GM12892 (cell line): Measurements from ENCODE around the gene RPIA.

DNA sequence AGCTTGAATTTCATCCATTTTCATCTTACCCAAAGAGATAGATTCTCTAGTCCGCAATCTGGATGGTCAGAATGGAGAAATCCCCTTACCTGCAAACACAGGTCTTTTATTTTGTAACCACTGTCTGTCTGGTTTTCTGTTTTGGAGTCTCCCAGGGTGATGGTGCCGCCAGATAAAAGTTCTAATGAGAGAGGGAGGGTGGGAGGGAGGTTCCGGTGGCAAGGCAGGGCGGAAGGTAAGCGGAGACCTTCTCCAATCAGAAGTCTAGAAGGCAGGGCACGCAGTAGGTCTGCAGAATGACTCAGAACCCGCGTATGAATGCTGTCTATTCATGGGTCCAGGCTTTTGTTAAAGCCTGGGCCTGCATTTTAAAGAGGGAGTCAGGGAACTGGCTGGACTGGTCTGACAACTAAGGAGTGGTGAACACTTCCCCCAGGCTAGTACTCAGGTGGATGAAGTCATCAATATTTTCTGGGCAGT, 85.6 kb upstream of the PLGLB2 start:
- RRBS: no CpG with 5 or more reads among the region's 8 CpGs

DNA sequence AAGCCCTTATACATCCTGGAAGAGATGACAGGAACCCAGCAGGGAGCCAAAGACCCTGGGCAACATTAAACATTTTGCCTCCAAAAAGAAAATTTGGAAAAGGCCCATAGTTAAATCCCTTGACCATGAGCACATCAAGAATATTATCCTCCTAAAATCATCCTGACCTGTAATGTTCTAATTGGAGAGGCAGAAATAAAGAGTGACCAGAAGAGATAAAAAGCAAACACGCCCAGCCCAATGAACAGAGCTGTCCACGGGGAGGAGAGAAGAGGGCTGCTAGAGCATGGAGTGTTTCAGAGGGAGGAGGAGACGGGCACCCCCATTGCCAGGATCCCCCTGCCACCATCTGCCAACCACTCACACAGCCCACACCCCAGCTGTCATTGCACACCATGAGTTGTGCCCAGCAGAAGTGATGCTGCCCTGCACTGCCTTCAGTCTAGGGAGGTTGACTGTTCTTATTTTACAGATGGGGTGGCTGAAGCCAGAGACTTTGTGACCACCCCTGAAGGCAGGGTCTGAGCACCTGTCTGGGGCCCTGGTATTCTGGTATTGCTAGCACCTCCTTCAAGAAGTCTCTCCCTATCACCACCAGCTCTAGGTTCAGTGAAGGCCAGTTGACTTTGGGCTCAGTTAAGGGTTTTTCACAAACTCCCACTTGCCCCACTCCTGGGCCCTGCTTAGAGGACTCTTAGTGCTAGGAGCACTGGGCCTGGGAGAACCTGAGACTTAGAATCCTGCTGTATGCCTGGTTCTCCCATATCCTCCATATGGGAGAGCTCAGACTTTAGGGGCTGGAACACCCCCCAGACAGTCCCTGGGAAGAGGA, 2.5 kb downstream of the FABP1 start:
- RRBS: no CpG with 5 or more reads among the region's 3 CpGs

GRCh38 chr2:88131519-88132100, 3.7 kb upstream of the FABP1 start:
- RRBS: no CpG with 5 or more reads among the region's 6 CpGs

- RRBS: no CpG with 5 or more reads among the region's 4 CpGs
These were observed 9.2 kb downstream of the THNSL2 start for GRCh38 chr2:88179358-88179656.

DNA sequence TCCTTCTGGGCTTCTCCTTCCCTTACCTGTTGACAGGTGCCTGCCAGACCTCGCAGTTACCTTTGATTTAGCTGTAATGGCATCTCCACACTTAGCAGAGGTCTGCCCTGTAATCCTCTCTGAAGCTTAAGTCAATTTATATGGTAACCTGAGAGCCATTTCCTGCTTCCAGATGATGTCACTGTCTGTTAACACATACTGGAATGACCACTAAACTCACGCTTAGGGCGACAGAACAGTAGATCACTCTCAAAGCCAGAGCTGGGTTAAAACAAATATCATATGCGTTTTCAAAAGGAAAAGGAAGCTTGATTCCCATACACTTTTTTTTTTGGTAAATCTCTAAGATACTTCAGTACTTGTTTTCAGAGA, 29.5 kb upstream of the FOXI3 start:
- RRBS: no CpG with 5 or more reads among the region's 4 CpGs

DNA sequence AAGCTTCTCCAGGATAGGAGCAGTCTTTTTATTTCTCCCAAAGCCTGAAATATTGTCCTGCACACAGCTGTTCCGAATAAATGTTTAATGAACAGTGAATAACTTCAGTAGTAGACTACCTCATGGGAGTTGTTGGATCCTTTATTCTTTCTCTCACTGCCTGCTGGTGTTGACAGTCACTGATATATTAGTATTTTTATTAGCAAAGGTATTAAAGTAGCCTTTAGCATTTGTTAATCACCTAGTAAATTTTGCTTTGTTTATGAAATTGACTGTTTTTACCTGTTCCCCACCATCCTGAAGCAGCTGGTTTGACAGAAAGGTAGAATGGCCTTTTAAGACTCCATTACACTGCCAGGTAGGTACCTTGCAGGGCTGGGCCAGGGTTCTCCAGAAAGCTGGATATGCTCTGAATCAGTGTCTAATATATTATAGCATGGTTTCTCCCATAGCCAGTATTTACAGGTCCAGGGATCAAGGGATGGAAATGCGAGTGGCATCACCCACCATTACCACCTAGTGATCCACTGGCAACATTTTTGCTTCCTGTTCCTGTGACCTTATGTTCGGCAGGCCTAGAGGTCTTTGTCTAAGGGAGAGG, 45.6 kb downstream of the EIF2AK3 start:
- RRBS: no CpG with 5 or more reads among the region's 3 CpGs

- RRBS: no CpG with 5 or more reads among the region's 5 CpGs
These were observed 27.1 kb downstream of the EIF2AK3 start for GRCh38 chr2:88599977-88600815.

DNA sequence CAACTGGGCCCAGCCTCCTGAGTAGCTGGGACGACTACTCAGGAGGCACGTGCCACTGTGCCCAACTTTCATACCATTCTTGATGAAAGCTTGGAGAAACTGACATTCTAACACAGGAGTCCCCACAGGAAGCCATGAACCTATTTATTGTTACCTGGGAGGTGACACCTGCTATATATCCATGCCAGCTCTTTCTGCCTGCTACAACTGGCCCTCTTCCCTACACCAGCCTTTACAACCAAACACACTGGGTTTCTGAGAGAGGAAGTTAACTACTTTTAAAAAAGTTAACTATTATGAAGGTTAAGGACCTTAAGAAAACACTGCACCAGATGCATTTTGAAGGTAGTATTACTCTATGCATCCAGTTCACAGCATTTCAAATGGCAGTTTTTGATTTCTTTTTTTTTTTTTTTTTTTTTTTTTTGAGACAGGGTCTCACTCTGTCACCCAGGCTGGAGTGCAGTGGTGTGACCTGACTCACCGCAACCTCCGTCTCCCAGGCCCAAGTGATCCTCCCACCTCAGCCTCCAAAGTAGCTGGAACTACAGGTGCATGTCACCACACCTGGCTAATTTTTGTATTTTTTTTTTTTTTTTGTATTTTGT, 18.9 kb downstream of the EIF2AK3 start:
- RRBS: no CpG with 5 or more reads among the region's 4 CpGs

DNA sequence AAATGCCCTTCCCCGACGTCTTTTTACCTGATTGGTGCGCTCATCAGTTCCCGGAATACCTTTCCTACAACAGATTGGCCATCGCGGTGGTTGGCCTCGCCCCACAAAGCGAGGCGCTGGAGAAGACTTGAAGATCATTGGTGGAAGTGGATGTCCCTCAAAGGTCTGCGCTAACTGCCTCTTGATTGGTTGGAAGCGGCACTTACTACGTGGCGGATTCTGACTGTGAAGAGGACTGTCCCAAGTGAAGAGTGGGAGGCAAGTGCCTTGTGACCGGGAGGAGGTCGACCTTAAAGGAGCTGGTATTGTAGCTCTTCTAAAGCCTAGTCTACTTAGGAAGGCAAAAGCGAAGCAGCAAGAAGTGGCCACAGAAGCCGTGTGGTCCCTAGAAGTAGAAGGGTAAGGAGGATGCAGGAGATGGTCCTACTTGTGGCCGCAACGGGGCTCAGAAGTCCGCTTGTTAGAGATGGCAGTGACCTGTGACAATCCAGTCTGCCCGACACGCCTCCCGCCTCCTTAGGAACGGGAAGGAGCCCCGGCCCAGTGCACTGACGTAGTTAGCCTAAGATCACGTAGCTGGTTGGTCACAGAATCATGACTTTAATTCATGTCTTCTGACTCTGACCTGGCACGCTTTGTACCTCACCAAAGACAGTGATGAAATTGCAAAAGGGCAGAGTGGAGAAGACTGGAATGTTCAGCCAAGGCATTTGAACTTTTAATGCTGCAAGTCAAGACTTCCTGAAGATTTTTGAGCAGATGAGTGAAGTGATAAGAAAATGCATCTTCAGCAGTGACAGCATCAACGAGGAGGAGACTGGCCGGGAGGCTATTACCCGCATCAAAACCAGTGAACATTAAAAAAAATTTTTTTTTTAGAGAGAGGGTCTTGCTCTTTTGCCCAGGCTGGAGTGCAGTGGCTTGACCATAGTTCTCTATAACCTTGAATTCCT, 674 bp upstream of the EIF2AK3 start:
- RRBS: no CpG with 5 or more reads among the region's 31 CpGs

GRCh38 chr2:88691592-88692704, at the start of gene RPIA:
Gene RPIA (plus strand): TSS chr2:88691673.
- RRBS: 2% methylated on average over 17 of the region's 66 CpGs

DNA sequence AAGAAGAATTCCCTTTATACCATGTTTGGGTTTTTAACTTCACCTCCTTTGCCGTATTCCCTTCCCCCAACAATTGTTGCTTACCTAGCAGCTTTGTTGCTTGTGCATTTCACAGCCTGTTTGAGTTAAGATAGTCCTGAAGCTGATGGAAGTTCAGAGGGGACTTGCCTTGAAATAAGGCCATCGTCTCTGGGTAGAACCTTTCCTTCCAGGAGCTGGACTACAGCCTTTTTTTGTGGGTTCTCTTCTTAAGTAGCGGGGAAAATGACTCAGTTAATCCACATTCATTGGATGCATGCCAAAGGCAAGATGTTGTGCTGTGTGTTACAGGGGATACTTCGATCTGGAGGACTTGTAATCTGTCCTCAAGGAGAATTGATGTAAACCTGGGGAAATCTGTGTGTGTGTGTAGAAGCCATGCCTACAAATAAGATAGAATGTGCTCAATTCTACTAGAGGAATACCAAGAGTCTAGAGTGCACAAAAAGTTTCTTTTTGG, 46.8 kb downstream of the RPIA start:
- RRBS: no CpG with 5 or more reads among the region's 4 CpGs

- RRBS: no CpG with 5 or more reads among the region's 3 CpGs
These were observed 58.6 kb downstream of the RPIA start for GRCh38 chr2:88749688-88750823.

DNA sequence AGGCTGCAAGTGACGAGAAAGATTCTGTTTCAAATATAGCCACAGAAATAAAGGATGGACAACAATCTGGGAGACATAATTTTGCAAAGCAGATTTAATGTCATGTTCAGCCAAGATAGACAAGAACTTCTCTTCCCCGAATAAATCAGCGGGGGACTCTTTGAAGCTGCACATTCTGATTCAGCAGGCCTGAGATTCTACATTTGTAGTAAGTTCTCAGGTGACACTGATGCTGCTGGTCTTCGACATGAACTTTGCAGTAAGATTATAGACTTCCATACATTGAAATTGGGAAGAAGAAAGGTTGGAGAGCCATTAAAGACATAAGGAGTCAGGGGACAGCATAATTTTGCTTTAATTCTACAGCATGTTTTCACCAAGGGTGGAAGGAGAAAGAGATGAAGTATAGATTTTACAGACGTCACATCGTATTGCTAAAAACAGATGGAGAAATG, 93.3 kb downstream of the RPIA start:
- RRBS: no CpG with 5 or more reads among the region's 6 CpGs

GRCh38 chr2:88857181-88857750, 165.8 kb downstream of the RPIA start:
- RRBS: no CpG with 5 or more reads among the region's 11 CpGs

DNA sequence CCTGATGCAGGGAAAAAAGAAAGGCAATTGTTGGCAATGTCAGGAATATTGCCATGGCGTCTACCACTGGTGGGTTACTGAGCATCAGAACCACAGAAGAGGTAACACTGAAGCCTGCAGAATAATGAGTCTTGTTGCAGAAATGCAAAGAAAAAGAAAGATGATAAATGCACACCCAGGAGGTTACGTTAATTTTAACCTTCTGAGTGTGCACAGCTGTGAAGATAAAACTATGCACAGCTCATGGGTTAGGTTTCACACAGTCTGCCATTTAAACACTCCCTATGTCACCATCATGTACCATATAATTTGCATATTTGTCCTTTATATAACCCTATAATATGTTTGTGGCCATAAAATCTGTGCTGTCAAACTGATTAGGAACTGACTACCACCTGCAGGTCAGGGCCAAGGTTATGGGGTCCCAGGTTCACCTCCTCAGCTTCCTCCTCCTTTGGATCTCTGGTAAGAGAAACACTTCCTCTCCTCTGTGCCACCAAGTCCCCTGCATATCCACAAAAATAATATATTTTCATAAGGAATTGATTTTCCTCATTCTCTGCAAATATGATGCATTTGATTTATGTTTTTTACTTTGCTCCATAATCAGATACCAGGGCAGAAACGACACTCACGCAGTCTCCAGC, 205.5 kb downstream of the RPIA start:
- RRBS: no CpG with 5 or more reads among the region's 4 CpGs

DNA sequence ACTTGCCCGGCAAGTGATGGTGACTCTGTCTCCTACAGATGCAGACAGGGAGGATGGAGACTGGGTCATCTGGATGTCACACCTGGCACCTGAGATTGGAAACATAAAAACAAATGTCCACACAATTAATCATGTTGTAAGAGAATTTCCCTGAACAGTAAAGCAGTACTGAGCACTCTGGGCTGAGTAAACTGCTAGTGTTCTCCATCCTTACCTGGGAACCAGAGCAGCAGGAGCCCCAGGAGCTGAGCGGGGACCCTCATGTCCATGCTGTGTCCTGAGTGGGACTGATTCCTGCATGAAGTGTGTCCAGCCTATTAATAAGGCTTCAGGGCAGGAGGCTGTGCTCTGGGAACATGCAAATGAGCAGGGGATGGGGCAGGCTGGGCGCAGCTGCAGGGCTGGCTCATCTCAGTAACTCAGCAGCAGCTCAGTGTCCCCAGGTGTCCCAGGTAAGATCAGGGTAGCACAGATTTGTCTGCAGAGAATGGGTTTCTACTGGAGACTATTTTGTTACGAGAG, 426.1 kb downstream of the RPIA start:
- RRBS: no CpG with 5 or more reads among the region's 4 CpGs

- RRBS: no CpG with 5 or more reads among the region's 6 CpGs
These were observed 40.0 kb upstream of the MAL start for GRCh38 chr2:94985442-94985888.

DNA sequence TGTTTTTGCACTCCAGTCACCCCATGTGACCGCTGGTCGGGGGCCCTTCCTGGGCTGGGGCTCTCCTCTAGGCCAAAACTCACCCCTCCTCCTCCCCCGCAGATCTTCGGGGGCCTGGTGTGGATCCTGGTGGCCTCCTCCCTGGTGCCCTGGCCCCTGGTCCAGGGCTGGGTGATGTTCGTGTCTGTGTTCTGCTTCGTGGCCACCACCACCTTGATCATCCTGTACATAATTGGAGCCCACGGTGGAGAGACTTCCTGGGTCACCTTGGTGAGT, 22.3 kb downstream of the MAL start:
- RRBS: no CpG with 5 or more reads among the region's 7 CpGs

GRCh38 chr2:95048221-95048673, 22.7 kb downstream of the MAL start:
- RRBS: no CpG with 5 or more reads among the region's 6 CpGs

DNA sequence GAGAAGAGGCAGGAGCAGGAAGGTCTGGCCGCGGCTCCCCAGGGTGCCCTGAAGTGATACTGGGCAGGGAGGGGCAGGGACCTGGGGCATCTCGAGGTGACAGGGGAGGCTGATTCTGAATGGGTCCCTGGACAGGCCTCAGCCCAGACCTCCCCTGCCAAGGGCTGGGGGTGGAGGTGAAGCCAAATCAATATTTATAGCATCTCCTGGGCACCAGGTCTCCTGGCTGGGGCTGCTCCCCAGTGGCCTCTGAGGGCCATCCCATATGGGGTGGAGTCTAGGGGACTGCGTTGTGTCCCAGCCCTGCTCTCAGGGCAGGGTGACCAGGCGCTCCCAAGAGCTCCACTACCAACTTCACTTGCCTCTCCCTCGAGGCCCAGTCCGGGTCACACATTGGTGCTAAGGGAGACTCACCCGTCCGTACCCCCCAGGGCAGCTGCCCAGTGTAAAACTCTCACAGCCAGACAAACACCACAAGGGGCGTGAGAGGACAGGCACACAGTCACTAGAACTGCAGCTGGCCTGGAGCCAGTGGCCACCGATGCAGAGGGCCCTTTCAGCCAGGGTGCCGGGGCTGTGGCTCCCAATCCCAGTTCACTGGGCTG, 33.1 kb downstream of the KCNIP3 start:
- RRBS: no CpG with 5 or more reads among the region's 12 CpGs